Mesenchymal stem cell of Wharton's jelly (primary cell): ENCODE measurements around a stretch of chr7.

GRCh38 chr7:30484-30823, 161.9 kb upstream of the FAM20C start:
- CAGE, long polyA plus RNA: no peak

- CAGE, long polyA plus RNA: no peak
Measured at GRCh38 chr7:129720-130456, 62.5 kb upstream of the FAM20C start.

GRCh38 chr7:194945-195475, 2.6 kb downstream of the FAM20C start:
- CAGE, long polyA plus RNA: no peak

DNA sequence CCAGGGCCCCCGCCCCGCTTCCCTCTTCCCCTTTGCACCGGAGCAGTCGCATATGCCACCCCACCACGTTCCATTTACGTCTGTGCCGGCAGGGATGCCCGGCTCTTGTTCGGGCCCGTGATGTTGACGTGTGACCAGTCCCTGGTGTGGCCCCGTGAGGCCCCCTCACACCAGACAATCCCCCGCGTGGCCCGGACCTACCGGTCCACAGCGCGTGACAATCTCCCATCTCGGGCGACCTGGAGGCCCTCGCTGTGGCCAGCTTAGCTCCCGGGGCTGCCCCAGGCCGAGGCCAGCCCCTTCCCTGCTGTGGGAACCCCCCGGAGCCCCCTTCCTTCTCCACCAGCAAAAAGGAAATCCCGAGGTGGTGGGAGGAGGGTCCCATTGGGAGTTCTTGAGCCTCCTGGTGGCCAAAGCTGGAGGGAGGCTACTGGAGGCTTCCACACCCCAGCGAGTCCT, 15.2 kb downstream of the FAM20C start:
- CAGE, long polyA plus RNA: no peak

- CAGE, long polyA plus RNA: no peak
Measured at GRCh38 chr7:212969-213605, 20.7 kb downstream of the FAM20C start.

GRCh38 chr7:226011-227007, 33.9 kb downstream of the FAM20C start:
- CAGE, long polyA plus RNA: no peak

- CAGE, long polyA plus RNA: no peak
Measured at GRCh38 chr7:234448-235159, 42.2 kb downstream of the FAM20C start.

- CAGE, long polyA plus RNA: no peak
Measured at GRCh38 chr7:255644-256184, 34.3 kb upstream of the FOXL3 start.

DNA sequence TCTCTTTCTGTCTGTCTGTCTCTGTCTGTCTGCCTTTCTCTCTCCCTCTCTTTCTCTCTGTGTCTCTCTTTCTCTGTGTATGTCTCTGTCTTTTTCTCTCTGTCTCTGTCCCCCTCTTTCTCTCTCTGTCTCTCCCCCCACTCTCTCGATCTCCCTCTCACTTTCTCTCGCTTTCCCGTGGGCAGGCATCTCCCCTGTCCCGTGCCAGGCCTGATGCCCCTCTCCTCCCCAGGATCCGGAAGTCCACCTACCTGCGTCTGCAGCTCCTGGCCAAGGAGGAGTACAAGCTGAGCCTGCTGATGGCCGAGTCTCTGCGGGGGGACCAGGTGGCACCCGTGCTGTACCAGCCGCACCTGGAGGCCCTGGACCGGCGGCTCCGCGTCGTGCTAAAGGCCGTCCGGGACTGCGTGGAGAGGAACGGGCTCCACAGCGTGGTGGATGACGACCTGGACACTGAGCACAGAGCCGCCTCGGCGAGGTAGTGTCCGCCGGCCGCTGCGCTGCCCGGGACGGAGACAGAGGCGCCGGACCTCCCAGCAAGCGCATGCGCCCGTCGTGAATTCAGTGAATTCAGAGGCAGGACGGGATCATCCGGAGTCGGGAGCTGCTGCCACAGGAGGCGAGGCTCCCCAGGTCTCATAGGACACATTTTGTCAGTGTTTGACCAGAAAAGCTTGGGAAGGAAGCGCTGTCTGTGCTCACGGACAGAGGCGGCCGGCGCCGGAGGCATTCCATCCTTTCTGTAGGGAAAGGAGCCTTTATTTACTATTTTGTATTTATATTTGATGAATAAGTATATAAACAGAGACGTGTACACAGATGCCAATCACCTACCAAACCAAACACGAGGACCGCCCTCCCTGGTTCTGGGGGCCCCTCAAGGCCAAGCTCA, 30.2 kb upstream of the FOXL3 start:
- CAGE, long polyA plus RNA: no peak

- CAGE, long polyA plus RNA: no peak
Measured at GRCh38 chr7:516090-516650, 3.5 kb downstream of the PDGFA start.

- CAGE, long polyA plus RNA: no peak
Measured at GRCh38 chr7:574189-574465, 54.5 kb upstream of the PDGFA start.

- CAGE, long polyA plus RNA: no peak
Measured at GRCh38 chr7:583554-584502, 64.2 kb upstream of the PDGFA start.

GRCh38 chr7:590636-591329, 71.1 kb upstream of the PDGFA start:
- CAGE, long polyA plus RNA: no peak

- CAGE, long polyA plus RNA: no peak
Measured at GRCh38 chr7:604144-605182, 84.8 kb upstream of the PDGFA start.

DNA sequence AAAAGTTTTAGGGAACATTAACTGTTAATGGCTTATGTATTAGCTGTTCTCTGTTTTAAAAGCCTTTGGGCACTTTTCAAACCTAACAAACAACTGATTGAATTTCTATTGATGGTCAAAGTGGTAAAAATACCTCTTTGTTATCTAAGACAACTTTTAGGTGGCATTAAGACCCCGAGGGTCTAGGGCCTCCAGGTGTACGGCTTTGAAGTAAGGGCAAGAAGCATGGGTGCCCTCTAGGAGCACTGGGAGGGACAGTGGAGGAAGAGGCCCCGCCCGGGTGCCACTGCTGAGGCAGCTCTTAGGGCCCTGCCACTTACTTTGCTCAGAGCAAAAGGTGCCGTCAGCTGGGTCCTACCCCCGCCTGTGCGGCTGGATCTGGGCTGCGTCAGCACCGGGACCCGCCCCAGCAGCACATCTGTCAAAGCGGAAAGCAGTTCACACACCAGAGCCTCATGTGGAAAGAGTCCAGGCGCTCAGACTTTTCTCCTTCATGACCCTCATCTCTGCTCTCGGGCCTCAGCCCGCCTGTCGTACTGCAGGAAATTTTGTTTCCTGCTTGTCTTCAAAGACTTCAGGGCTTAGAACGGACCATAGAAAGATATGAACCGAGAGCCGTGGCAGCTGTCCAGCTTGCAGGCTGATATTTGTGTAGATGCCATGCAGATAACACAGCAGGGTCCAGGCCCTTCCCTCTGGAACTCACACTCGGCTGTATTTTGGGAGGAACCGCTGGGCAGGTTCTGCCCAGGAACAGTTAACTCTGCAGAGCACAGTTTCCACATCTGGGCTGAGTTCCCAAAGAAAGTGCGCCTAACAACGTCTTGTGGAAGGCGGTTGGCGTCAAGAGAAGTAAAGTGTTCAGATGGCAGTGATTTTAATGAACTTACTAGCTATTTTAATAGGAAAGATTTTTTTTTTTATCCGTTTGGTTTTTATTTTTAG, 44.2 kb upstream of the PRKAR1B start:
- CAGE, long polyA plus RNA: no peak

- CAGE, long polyA plus RNA: no peak
Measured at GRCh38 chr7:816562-817194, 15.6 kb upstream of the SUN1 start.

GRCh38 chr7:882118-882616, 5.8 kb downstream of the GET4 start:
- CAGE, long polyA plus RNA: no peak

- CAGE, long polyA plus RNA: no peak
Measured at GRCh38 chr7:945420-946544, 8.7 kb downstream of the ADAP1 start.

DNA sequence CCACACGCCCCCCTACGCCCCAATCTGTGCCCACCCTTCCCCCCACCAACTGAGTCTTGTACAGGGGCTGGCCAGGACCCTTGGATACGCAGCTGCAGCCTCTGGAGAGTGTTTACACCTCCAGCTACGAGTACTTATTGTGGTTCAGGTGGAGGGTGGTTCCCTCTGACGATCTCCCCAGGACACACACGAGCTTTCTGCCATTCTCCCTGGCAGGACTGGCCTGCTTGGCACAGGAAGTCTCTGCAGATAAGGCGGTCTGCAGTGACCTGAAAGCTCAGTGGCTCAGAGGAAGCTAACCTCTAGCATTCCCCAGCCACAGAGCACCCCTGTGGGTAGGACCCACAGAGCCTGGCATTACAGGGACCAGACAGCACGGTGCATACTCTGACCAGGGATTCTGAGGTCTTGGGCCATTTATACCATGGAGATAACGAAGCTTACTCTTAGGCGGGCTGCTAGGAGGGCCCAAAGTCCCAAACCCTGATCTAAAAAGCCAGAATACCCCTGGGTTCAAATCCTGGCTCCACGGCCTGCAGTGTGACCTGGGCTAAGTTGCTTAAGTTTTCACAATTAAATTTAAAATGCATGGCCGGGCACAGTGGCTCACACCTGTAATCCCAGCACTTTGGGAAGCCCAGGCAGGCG, 1.8 kb upstream of the GPR146 start:
- CAGE, long polyA plus RNA: no peak

- CAGE, long polyA plus RNA: no peak
Measured at GRCh38 chr7:1048767-1049623, 4.6 kb downstream of the GPR146 start.